Lower leg skin (tissue), 2 donors: ENCODE measurements around a stretch of chr15.

DNA sequence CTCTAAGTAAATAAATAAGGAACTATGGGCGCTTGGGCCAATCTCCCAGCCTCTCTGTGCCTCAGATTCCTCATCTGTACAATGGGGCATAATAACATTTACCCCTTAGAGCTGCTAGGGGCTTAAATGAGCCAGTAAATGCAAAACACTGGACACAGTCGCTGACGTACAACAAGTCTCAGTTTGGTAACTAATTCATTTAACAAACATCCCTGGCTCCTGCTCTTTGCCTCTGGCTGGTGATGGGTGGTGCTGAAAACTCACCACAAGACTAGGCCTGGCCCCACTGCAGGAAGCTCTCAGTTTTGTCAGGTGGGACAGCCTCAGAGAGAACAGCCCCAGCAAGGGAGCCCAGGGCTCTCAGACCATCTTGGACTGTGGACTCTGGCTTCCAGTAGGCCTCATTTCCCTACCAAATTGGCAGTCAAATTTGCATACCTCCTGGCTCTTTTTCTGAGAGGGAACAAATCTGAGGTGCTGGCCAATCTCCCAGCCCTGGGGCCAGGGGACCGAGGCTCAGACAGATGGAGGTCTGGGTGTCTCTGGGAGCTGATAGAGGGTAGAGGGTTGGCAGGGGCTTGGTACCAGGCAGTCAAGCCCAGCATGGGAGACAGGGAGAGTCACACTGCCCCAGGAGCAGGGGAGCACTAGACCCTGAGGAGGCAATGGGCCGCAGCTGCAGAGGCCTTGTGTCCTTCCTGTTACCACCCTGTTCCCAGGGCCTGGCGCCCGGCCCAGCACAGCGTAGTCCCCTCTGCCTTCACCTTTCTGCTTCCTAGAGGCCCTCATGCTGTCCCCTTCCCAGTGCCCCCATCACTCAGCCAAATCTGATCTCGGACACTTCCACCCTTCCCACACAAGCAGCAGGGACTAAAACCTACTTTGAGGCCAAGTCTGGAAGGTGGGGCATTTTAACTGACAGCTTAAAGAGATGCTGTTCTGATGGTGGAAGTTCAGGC, 6.6 kb upstream of the TBC1D2B start:
- PRO-cap, result no peak
- RAMPAGE, long total RNA, 2 experiments, result no peak in any of the 2 experiments

DNA sequence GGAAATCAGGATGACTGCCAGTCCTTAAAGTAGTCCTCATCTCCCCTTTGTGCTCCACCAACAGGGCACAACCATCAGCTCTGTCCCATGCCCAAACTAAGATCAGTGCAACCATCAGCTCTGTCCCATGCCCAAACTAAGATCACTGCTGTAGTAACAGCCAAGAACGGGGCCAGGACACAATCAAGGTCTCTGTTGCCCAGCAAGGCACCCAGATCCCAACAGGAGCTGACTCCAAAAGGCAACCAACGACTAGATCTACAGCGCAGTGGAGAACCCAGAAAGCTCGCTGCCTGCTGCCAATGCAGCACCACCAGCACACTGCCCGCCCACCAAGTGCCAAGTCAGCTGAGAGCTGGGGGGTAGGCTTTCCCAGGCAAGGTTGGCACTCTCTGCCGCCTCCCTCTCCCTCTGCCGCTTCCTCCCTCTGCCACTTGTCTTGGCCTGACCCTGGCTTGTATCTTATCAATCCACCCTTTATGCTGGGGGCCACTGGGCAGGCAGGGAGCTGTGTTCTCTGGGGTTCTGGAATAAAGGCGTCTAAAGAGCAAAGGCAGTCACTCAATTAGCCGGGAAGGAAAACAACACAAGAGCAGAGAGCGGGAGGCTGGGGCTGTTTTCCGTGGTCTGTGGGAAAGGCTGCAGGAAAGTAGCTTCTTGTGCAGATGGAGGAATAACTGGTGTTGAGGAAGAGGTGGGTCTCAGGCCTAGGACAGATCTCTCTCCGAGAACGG, 31.1 kb downstream of the ACSBG1 start:
- PRO-cap, result no peak
- RAMPAGE, long total RNA, 2 experiments, result no peak in any of the 2 experiments

GRCh38 chr15:78209778-78210479, 24.4 kb downstream of the ACSBG1 start:
- PRO-cap, result no peak
- RAMPAGE, long total RNA, 2 experiments, result no peak in any of the 2 experiments

DNA sequence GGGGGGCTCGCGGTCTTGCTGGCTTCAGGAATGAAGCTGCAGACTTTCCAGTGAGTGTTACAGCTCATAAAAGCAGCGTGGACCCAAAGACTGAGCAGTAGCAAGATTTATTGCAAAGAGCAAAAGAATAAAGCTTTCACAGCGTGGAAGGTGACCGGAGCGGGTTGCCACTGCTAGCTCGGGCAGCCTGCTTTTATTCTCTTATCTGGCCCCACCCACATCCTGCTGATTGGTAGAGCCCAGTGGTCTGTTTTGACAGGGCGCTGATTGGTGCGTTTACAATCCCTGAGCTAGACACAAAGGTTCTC, 11.1 kb upstream of the ACSBG1 start:
- PRO-cap, result no peak
- RAMPAGE, long total RNA, 2 experiments, result no peak in any of the 2 experiments

- PRO-cap, result no peak
- RAMPAGE, long total RNA, 2 experiments, result no peak in any of the 2 experiments
Measured at GRCh38 chr15:78340795-78341785, 937 bp downstream of the CRABP1 start.

- PRO-cap, result no peak
- RAMPAGE, long total RNA, 2 experiments, result no peak in any of the 2 experiments
Measured at GRCh38 chr15:78438375-78439247, 595 bp downstream of the IREB2 start.

- PRO-cap, result no peak
- RAMPAGE, long total RNA, 2 experiments, result no peak in any of the 2 experiments
Measured at GRCh38 chr15:78541480-78541986, 1.3 kb downstream of the PSMA4 start.

DNA sequence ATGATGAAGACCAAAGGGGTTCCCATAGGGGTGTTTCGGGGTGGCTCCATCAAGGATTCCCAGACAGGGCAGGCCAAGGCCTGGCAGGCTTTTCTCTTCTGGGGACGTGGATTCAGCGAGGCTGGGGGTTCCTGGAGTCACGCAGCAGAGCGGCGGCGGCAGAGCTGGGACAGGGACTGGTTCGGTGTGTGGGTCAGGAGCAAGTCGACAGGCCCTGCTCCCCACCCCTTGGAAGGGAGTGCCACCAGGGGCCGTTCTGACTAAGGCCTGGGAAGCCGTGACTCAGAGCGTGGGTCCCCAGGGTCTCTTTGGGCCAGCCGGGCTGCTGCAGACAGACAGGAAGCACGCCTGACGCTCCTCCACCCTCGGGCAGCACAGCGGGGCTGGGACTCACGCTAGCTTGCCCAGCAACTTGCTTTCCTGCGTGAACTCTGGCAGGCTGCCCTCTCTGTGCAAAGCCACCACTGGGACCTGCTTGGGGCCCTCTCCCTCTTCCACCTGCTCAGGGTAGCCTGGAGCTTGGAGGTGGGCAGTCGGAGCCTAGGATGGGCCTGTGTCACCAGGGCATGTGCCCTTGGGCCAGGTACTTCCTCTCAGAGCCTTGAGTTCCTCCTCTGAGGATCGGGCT, 54.2 kb downstream of the ADAMTS7 start:
- PRO-cap, result unidirectional peak, minus-strand start at position 178 of the sequence
- RAMPAGE, long total RNA, 2 experiments, result no peak in any of the 2 experiments

DNA sequence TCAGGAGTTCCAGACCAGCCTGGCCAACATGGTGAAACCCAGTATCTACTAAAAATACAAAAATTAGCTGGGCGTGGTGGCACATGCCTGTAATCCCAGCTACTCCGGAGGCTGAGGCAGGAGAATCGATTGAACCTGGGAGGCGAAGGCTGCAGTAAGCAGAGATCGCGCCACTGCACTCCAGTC, 896 bp upstream of the MORF4L1 start:
- PRO-cap, result no peak
- RAMPAGE, long total RNA, 2 experiments, result no peak in any of the 2 experiments

DNA sequence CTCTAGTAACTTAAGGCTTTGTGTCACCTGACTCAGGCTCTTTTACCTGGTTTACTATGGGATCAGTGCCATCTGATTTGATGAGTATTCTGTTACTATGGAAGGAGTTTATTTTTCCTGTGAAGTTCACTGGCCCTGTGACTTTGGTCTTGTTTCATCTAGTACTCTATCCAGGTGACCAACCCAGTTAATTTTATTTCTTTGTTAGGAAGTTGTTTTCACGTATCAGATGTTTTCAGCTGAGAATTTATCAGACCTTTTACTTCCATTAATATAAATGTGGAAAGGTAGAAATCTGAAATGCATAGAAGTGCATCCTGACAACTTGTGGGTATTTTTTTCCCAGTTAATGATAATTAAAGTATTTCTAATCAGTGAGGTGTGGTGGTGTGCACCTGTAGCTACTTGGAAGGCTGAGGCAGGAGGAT, 9.1 kb downstream of the MORF4L1 start:
- PRO-cap, result no peak
- RAMPAGE, long total RNA, 2 experiments, result no peak in any of the 2 experiments

GRCh38 chr15:78976973-78977897, 32.4 kb upstream of the CTSH start:
- PRO-cap, result no peak
- RAMPAGE, long total RNA, 2 experiments, result no peak in any of the 2 experiments

GRCh38 chr15:79283525-79284117, 1.1 kb downstream of the ANKRD34C start:
- PRO-cap, result no peak
- RAMPAGE, long total RNA, 2 experiments, result no peak in any of the 2 experiments

DNA sequence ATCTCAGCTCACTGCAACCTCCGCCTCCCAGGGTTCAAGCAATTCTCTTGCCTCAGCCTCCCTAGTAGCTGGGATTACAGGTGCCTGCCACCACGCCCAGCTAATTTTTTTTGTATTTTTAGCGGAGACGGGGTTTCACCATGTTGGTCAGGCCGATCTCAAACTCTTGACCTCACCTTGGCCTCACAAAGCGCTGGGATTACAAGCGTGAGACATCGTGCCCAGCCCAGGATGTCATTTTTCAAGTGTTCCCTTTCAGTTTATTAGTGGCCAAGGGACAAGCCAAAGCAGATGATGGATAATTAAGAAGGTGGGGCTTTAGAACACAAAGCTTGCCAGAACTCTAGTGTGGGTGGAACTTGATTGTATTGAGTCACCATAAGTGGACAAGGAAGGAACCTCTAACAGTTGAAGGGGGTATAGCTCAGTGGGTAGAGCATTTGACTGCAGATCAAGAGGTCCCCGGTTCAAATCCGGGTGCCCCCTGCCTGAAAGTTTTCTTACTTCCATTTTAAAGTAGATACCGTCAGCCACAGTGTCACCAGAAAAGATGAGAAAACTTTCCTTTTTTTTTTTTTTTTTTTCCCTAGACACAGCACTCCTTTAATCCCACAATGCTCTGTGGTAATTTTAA, 152.5 kb downstream of the MTHFS start:
- PRO-cap, result no peak
- RAMPAGE, long total RNA, 2 experiments, result no peak in any of the 2 experiments

GRCh38 chr15:79853527-79853822, 43.3 kb downstream of the MTHFS start:
- PRO-cap, result no peak
- RAMPAGE, long total RNA, 2 experiments, result no peak in any of the 2 experiments

GRCh38 chr15:80017082-80017555, 42.4 kb upstream of the ZFAND6 start:
- PRO-cap, result no peak
- RAMPAGE, long total RNA, 2 experiments, result no peak in any of the 2 experiments

DNA sequence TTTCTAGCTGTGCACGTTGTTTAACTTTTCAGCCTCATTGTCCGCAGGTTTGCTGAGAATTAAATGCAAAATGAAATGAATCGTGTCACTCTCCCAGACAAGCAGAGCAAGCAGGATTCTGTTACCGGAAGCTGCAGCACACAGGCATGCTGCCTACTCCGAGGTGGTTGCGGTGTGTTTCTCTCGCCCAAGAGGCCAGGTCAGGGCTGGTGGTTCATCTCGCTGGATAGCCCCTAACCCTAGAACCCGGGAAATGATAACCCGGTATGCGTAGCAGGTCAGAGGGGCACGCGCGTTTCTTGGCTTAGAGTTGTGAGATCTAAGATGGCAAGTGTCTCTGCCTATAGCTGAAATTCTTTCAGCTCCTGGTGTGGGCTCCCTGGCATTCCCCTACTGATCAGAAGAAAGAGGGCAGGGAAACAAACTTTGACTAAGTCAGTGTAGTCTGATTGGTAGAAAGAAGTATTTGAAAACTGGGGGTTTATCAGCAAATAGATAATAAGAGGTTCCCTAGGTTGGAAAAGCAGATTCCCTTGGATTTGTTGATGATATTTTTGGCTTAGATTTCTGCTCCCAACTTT, 603 bp downstream of the FAH start:
- PRO-cap, result no peak
- RAMPAGE, long total RNA, 2 experiments, result no peak in any of the 2 experiments

GRCh38 chr15:80259567-80260381, 7.8 kb upstream of the CTXND1 start:
- PRO-cap, result no peak
- RAMPAGE, long total RNA, 2 experiments, result no peak in any of the 2 experiments

DNA sequence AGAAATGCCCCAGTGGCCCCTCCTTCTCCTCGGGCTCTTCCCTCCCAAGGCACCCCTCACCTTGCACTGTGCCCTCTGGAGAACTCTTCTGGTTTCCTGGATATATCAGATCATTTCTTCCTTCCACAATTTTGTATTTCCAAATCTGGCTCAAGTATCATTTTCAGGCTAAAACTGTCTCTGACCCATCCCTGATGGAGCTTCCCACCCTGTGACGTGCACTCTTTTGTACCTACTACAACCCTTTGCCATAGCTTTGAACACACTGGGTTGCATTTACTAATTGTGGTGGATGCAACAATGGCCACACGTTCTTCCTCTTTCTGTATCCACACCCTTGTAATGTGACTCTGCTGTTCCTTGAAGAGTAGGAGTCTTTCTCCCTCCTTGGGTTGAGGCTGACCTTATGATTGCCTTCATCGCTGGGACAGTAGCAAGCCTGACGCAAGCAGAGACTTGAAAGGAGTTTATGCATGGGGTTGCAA, 60.9 kb upstream of the ARNT2 start:
- PRO-cap, result no peak
- RAMPAGE, long total RNA, 2 experiments, result no peak in any of the 2 experiments

GRCh38 chr15:80588644-80589257, 106.4 kb upstream of the ABHD17C start:
- PRO-cap, result no peak
- RAMPAGE, long total RNA, 2 experiments, result no peak in any of the 2 experiments

GRCh38 chr15:81003946-81004816, 3.5 kb downstream of the TLNRD1 start:
- PRO-cap, result no peak
- RAMPAGE, long total RNA, 2 experiments, result no peak in any of the 2 experiments